T-cell (primary cell): ENCODE measurements around a stretch of chr4.

- PRO-cap, 7 experiments, result no peak in any of the 7 experiments
These were observed 5.2 kb downstream of the RPS3A start for GRCh38 chr4:151104619-151105118.

GRCh38 chr4:151204797-151205853 lies 71.8 kb upstream of the PRSS48 start:
- PRO-cap, 7 experiments, result no peak in any of the 7 experiments

- PRO-cap, 7 experiments, result no peak in any of the 7 experiments
These were observed 53.5 kb upstream of the PRSS48 start for GRCh38 chr4:151223253-151224081.

DNA sequence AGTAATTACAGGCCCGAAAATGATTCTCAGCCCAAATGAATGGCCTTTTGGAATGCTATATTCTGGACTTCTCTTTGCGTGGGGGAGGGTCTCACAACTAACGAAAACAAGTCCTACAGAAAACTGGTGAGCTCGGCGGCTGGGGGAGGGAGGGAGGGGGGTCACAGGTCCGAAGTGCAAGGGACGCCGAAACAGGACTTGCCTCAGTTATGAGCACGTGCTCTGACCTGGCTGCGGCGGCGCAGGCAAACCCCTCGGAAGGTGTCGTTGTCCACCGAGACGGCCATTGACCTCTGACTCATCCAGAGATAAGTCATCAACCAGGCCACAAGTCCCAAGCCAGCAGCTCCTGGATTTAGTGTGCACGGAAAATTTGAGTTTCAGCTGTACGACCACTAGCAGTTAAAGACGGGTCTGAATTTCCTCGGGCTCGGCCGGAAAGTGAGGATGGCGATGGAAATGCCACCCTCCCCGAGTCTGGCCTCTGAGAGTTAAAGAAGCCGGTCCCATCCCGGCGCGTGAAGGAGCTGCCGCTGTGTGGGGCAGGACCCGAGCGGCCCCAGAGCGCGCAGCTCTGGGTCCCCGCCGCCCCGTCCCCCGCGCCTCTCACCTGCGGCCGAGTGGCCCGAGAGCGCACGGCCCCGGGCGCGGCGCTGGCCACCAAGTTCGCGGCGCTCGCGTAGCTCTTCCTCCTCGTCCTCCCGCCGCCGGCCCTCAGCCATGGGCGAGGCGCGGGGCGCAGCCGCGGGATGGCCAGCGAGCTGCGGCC lies 590 bp downstream of the SH3D19 start:
- PRO-cap, 7 experiments, result no peak in any of the 7 experiments

DNA sequence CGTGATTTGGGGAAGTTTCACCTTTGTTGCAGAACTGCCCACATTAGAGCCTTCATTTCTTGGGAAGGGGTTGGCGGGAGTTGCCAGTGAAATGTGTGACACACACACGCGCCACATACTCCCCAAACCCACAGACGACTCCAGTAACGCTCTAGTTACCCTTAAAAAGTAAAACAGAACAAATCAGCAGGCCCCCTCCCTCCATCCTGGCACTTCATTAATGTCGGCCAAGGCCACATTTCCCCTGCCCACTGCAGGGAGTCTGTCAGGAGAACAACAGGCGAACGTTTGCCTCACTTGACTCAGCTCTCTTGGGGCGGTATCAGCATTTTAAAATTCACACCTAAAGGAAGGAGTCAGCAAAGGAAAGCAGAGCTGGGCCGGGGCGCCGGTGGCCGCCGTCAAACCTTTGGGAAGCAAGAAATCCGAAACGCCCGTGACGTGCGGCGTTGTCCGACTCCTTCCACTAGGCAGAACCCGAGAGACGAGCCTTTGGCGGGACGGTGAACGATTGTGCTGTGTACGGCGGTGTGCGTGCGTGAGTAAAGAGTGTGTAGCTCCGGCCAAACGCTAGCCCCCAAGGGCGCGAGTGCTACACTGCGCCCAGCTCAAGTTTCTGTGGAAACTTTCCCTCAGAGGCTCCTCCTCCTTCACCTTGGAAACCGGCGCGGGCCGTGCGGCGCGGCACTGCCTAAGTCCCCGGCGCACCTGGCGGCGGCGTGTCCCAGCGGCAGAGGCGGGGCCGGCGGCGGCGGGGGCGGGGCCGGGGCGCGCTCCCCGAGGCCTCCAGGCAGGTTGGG lies 484 bp upstream of the FHIP1A start:
- PRO-cap, 7 experiments, result peak in 7 of 7 experiments; most common minus-strand start position 585 of the sequence (in 4)

- PRO-cap, 7 experiments, result no peak in any of the 7 experiments
These were observed 105.3 kb downstream of the GATB start for GRCh38 chr4:151655465-151655868.

DNA sequence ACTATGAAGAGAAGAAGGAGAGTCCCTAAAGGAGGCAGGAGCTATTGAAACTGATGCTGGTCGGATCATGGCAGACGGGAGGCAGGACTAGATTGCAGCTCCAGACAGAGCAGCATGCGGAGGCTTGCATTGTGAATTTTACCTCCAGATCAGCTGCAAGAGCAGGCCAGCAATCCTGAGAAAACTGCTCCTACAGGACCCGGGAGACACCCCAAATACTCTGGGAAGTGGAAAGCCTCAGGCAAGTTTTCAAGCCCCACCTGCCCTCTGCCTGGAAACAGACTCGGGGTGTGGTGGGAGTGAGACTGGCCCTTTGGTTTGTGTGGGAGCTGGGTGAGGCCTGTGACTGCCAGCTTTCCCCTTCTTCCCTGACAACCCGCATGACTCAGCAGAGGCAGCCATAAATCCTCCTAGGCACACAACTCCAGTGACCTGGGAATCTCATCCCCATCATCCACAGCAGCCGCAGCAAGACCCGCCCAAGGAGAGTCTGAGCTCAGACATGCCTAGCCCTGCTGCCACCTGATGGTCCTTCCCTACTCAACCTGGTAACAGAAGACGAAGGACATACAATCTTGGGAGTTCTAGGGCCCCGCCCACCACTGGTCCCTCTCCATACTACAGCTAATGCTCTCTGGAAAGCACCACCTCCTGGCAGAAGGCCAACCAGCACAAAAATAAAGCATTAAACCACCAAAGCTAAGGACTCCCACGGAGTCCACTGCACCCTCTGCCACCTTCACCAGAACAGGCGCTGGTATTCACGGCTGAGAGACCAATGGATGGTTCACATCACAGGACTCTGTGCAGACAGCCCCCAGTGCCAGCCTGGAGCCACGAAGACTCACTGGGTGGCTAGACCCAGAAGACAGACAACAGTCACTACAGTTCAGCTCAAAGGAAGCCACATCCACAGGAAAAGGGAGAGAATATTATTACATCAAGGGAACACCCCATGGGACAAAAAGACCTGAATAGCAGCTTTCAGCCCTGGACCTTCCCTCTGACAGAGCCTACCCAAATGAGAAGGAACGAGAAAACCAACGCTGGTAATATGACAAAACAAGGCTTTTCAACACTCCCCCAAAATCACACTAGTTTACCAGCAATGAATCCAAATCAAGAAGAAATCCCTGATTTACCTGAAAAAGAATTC lies 30.6 kb downstream of the GATB start:
- PRO-cap, 7 experiments, result no peak in any of the 7 experiments

GRCh38 chr4:151760281-151760878 lies 427 bp downstream of the GATB start:
- PRO-cap, 7 experiments, result no peak in any of the 7 experiments

GRCh38 chr4:152071832-152072589 lies 311.2 kb upstream of the GATB start:
- PRO-cap, 7 experiments, result no peak in any of the 7 experiments

- PRO-cap, 7 experiments, result no peak in any of the 7 experiments
These were observed 292.0 kb downstream of the FBXW7 start for GRCh38 chr4:152243803-152244321.

DNA sequence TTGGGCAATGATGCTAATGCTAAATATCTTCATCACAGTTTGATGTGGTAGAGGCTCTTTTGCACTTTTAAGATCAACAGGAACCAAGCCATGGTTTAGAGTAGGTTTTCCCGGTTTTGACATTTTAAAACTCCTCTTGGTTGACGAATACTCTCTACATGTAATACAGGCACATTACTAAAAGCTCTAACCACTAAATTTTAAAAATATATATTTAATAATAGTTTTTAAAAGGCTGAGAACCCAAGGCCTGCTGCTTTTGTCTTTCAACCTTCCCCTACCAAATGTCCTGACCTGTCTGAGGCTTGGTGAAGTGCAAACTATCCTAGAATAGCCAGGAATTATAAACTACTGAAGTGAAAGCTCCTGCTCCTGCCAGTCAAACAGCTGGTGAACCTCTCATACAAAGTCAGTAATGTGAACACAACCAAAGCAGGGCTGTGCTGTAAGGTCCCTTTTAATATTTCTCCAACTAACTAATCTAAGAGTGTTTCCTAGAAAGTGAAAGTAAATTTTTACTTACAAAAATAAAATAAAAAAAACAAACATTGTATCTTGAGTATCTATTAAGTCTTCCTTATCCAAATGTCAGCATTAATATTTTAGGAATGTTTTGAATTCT lies 153.6 kb downstream of the FBXW7 start:
- PRO-cap, 7 experiments, result peak in 1 of 7 experiments; most common plus-strand start position 122 of the sequence (in 1)

DNA sequence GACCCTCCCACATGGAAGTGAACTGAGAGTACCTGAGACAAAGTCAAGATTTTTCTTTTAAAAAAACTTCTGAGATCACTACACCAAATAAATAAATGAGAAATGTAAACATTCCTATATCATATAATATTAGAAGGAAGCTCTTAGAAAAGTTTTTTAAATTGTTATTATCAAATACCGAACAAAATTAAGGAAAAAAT lies 28.8 kb downstream of the FBXW7 start:
- PRO-cap, 7 experiments, result no peak in any of the 7 experiments

GRCh38 chr4:152534250-152535439 lies 1.2 kb downstream of the FBXW7 start:
- PRO-cap, 7 experiments, result peak in 7 of 7 experiments; most common plus-strand start chr4:152535081 (in 7); most common minus-strand start chr4:152535035 (in 7)

- PRO-cap, 7 experiments, result no peak in any of the 7 experiments
These were observed 46.2 kb upstream of the FHDC1 start for GRCh38 chr4:152889814-152890394.

DNA sequence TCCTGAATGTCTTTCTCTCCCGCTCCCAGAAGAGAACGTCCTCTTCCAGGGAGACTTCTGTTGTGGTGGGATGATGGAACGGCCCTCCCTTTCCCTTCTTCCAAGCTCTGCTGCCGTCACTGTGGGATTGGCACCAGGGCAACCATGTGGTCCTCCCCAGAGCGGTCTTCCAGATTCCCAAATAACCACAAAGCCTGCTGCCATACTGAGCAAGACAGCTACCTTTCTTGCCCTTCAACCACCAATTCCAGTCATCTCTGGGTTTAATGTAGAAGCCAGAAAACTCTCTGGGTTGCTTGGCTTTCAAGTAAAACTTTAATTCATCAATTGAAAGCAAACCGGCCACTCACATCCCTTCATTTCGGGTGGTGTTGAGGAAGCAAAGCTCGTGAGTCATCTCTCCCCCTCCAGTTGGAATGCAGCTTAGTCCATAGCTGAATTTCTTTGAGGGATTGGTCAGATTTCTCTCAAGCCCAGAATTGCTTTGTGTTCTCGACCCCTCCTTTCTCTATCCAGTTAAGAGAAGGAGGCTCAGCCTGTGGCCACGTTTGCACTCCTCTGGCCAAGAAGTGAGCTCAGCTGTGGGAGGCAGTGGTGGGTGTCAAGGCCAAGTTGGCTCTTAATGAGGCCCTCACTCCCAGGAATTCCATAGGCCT lies 36.9 kb downstream of the FHDC1 start:
- PRO-cap, 7 experiments, result no peak in any of the 7 experiments

- PRO-cap, 7 experiments, result no peak in any of the 7 experiments
These were observed 69.9 kb downstream of the FHDC1 start for GRCh38 chr4:153005790-153006632.

GRCh38 chr4:153143525-153144217 lies 60.6 kb upstream of the TRIM2 start:
- PRO-cap, 7 experiments, result no peak in any of the 7 experiments

DNA sequence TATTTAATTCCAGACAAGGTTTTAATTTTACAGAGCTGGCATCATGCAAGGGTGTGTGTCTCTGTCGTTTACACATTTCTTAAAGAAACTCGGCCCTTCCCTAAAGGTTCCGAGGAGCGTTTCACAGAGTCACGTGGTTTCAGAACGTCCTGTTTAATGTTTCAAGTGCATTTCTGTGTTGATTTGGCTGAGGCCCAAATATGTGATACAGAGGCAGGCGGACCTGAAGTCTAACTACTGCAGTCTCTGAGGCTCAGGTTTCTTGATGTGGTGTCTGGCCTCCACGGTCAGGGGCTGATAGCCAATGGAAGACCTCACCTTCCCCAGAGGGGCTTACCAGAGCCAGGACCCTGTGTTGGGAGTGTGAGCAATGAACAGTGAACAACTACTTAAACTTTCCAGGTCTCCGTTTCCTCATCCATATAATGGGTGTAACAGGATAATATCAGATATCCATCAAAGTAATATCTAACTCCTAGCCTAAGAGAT lies 50.2 kb upstream of the TRIM2 start:
- PRO-cap, 7 experiments, result no peak in any of the 7 experiments

DNA sequence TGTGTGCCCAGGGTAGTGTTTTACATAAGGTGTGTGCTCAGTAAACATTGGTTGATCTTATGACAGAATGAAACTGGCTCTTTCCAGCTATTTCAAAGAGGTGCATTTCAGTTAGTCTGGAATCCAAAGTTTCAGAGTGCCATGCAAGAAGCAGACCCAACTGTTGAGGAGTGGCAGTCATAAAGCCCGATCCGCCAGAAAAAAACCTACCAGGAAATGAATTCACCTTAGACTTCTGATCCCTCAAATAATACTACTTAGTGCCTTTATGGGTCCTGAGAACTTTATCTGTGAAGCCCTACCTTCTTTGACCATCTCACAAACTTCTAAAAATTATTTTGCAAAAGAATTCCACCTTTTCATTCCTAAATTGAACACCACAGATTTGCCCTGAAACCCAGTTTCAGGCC lies 14.9 kb downstream of the TRIM2 start:
- PRO-cap, 7 experiments, result no peak in any of the 7 experiments

- PRO-cap, 7 experiments, result no peak in any of the 7 experiments
These were observed 620 bp downstream of the MND1 start for GRCh38 chr4:153344824-153345792.